Frontal cortex (tissue), 2 donors: ENCODE data around the genes ARL4A and DGKB.

GRCh38 chr7:12687530-12688285, at the start of gene ARL4A:
Gene ARL4A, plus strand, starts transcription at chr7:12687633.
- RAMPAGE, long total RNA: no peak

GRCh38 chr7:13990261-13991008, 969 bp upstream of the ETV1 start:
- RAMPAGE, long total RNA: no peak

DNA sequence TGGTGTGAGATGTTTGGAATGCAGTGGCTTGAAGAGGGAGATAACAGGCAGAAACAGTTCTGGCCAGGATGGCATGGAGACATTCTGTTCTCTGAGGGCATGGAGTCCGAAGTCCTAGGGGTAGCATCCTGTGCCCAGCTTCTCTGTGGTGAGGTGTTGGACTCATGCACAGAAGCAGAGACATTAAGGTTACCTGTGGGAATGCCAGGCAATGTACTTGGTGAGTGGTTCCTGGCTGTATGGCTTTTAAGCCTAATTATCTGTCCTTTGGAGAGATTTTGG, 217.8 kb upstream of the ETV1 start:
- RAMPAGE, long total RNA: no peak

DNA sequence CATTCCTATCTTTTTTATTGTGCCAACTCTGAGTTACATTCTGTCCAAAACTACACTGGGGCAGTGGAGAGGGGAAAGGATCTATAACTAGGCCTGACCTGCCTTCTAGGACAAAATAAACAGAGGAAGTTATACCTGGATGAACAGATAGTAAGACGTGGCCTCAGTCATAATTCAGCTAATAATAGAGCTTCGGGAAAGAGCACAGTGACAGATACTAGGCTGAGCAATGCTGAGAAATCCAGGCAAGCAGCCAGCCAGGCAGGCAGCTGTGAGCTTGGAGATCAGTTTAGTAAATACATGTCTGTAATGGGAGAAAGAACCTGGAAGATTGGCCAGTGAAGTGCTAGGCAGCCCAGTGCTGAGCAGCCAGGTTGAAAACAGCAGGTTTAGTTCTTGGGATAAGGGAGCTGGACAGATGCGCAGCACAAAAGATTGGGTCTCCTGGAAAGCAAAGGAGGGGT, 141.0 kb downstream of the DGKB start:
- RAMPAGE, long total RNA: no peak

DNA sequence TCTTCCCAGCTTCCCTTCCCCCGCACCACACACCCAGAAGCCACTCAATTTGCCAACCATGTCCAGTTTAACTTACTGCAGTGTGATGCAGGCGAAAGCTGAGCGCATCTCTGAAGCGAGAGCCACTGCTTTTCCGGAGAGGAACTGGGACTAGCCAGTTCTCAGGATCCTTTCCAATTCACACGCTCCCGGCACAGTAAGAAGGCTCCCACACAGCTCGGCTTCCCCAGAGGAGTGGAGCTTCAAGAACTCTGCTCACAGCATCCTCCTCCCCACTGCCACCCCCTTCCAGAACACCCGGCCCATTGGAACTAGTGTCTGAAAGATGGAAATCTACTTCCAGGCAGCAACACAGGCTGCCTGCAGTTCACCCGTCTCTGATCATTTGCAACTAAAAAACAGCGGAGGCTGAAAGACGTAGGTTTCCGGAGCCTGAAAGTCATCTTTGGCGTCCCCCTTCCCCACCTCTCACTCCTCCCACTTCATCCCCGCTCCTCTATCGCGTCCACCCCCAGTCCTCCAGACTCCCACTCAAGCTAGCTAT, at the start of gene DGKB:
Gene DGKB (minus strand): TSS at position 236 of the 544 bp plus-strand sequence.
- RAMPAGE, long total RNA: no peak

GRCh38 chr7:15465134-15465461, 96.7 kb downstream of the AGMO start:
- RAMPAGE, long total RNA: no peak

- RAMPAGE, long total RNA: no peak
Observed at GRCh38 chr7:15688873-15689442, 2.5 kb upstream of the MEOX2 start.

- RAMPAGE, long total RNA: no peak
Observed at GRCh38 chr7:16202593-16203064, 218.7 kb downstream of the CRPPA start.

- RAMPAGE, long total RNA: no peak
Observed at GRCh38 chr7:16311059-16311486, 110.3 kb downstream of the CRPPA start.

DNA sequence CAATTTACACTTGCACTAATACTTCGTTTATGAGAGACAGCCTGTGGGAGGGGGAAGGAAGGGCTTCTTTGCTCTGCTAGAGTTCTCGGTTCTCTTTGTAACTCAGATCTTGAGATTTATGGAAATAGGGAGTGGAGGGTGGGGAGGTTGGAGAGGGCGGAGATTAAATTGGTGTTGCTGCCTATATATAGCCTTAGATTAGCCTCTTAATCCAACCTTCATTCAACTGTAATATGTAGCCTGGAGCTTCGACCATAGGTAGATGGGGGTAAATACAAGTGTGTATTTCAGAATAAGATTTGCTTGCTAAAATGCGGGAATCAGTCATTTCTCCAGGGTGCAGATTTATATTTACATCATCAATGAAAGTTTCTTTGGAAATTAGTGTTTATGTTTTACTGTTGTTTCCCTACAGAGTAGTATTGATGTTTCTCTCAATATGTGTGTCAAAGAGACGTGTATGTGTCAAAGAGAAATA, 890 bp downstream of the BZW2 start:
- RAMPAGE, long total RNA: no peak

DNA sequence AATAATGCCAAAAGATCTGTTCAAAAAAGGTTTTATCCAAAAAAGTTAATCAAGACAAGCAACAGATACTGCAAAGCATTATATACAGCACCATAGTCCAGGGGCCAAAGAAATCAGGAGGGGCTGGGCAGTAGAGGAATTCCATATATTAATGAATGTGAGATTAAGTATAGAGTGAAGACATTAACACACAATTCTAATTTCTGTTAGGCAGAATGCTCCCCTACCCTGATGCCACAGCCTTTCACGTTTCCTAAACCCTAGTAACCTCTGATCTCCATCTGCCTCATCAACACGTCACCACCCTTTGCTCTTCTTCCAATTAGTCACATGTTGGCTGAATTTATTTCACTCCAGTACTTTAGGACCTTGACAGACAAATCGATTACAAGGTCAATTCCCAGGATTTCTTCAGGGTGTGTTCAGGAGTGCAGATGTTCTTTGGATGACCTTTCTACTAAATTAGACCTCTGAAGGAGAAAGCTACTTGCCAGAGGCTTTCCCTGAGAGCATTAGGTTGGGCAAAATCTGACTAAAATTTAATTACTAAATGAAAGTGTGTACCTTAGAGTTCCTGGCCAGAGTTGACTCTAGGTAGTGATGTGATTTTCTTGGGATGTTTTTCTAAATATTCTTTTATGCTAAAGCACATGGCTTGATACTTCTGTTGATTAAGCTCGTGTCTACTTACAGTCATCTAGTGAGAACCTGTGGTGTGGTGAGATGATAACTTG, 12.8 kb downstream of the AGR2 start:
- RAMPAGE, long total RNA: no peak

GRCh38 chr7:16815002-16815513, 10.3 kb upstream of the AGR2 start:
- RAMPAGE, long total RNA: no peak

- RAMPAGE, long total RNA: no peak
Observed at GRCh38 chr7:17041195-17041765, 159.5 kb upstream of the AGR3 start.

DNA sequence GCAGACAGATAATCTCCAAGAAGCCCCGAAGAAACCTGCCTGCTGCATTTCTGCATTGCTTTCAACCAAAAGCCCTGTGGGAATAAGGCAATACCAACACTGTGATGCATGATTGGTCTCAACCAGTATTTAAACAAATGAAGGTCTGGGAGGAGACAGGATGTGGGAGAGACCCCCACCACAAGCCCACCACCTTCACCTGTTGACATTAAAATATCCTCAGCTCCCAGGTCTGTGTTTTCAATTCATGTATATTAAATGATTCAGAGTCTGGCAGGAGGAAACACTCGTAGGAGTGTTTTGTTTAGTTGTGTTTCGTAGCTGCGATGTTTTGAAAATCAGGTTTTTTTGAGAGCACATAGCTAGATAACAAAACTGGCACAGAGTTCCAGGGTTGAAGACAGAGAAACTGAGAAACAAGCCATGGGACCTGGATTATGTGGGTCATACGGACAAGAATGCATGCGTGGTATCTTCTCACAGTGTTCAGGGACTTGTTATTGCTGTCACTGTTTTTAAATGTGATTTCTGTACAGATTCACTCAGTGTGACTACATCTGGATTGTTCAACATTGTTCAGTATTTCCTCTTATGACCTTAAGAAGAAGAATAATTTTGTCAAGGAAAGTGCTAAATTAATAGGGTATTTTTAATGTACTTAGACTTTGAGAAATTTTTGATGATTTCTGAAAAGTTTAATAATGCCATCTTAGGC, 200.5 kb upstream of the AHR start:
- RAMPAGE, long total RNA: no peak

GRCh38 chr7:17130222-17130806, 168.1 kb upstream of the AHR start:
- RAMPAGE, long total RNA: no peak

GRCh38 chr7:17233964-17235207, 64.1 kb upstream of the AHR start:
- RAMPAGE, long total RNA: no peak

DNA sequence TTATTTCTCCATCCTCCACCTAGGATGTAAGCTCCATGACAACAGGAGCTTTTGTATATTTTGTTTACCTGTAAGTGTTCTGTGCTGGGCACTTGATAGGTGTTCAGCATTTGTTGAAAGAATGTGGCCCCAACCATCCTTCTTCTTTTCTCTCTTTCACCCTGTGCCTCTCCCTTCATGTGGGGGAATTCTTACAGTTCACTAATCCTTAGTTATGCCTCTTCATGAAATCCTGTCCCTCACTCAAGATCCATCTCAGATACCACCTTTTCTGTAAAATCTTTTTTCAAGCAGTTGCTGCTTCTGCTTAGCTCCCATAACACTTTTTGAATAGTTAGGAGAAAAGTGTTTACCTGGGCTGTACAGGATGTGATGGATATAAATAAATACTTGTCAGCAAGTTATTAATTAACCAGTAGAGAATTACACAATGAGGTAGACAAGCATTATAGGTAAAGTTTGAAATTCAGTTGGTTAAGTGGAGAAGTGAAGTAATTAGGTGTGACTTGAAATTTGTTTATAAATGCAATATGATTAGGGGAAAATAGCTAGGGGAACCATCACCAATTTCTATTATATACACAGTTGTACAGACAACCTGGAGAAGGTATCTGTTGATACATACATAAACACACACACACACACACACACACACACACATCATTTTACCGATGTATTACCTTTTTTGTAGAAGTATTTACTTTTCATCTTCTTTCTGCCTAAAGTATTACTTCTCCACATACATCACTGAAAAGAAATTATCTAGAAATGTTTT, 9.8 kb downstream of the AHR start:
- RAMPAGE, long total RNA: no peak

DNA sequence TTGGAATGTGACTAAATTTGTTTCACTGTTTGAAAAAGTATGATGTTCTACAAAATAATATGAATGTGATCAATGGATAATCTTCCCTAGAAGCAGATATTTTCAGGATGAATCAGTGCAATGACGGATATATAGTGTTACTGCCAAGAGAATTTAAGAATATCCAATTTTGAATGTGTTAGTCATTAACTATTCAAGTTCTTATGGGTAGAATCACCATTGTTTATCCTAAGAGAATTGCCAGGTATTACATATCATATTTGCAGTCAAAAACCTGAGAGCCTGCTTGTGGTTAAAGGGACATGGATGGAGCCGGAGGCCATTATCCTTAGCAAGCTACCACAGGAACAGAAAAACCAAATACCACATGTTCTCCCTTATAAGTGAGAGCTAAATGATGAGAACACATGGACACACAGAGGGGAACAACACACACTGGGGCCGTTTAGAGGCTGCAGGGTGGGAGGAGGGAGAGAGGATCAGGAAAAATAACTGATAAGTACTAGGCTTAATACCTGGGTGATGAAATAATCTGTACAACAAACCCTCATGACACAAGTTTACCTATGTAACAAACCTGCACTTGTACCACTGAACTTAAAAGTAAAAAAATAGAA, 27.0 kb downstream of the AHR start:
- RAMPAGE, long total RNA: no peak

GRCh38 chr7:17369670-17370121, 71.2 kb downstream of the AHR start:
- RAMPAGE, long total RNA: no peak

DNA sequence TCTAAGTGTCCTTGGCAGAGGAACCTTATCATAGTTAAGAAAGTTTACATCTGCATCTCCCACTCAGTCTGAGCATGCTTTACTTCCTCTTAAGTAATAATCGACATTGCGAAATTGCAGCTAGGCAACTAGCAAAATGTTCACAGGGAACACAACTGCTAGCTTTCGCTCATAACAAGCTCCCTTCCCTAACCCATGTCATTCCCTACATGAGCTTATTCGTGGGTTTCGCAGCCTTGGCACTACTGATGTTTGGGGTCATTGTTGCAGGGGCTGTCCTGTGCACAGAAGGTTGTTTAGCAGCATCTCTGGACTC, 71.6 kb downstream of the AHR start:
- RAMPAGE, long total RNA: no peak